CMK (cell line): ENCODE measurements around the genes OSBPL1A, AQP4 and SLC25A52.

DNA sequence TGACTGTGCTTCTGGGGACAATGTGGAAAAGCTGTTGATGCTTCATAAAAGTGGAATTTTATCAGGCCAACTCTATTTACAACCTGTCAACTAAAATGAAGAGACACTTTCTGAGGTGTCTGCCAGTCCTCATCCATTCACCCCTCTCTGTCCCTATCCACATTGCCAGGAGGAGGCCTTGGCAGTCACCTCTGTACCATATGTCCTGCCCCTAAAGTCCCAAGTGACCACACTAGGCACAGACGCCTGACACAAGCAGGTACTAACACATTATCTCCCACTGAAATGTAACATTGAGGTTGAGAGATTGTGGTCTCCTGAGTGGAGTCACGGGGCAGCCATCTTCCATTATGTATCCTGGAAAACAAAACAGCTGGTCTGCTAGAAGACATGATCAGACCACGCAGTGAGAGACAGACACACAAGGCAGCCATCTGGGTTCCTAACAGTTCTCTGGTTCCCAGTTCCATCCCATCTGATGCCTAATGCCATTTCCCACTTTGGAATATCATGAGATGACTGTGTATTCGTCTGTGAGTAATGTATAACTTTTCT lies 71.3 kb downstream of the OSBPL1A start:
- RRBS: no CpG with 5 or more reads among the region's 4 CpGs

DNA sequence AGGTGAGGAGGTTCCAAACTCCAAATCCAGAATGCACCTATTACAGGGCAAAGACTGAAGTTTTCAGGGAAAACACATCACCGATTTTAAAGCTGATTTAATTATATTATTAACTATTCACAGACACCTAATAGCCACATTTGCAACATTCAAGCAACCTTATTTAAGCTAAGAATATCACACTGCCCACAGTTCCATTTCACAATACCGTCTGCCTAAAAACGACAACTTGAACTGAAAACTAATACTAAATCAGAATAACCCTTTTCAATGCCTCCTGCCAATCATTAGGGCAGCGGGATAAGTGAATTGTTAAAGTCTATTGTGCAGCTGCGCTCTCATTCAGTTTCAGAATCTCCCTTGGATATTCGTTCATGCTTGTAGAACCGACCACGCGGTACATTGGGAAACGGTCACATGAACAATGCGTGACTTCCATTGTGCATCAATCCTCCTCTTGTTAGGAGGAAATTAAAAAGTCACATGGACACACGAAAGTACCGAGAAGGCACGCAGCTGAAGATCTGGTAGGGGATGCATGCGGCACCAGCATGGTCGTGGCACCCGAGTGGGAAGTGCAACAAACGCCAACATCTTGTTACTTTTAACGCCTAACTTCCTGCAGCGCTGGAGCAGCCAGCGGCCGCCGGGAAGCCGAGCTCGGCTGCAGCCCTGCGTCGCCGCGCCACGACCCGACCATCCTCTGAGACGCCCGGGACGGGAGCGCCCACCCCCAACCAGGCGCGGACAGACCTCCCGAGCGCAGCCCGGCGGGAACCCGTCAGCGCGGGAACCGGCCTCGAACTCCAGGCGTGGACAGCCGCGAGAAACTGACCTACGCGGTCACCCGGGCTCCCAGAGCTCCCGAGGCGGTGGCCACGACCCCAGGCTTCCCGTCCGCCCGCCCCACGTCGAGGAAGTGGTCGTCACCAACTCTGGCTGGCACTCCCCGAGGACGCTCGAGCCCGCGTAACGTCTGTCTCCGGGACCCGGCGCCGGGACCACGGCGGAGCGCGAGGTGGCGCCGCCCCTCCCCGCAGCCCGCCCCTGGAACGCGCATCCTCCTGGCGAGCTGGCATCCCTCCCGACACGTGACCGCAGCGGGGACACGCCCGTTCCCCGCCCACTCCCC lies at the start of gene OSBPL1A:
Gene OSBPL1A (minus strand): TSS at position 1,005 of the 1,132 bp plus-strand sequence.
- RRBS: 7% methylated on average over 26 of the region's 89 CpGs

DNA sequence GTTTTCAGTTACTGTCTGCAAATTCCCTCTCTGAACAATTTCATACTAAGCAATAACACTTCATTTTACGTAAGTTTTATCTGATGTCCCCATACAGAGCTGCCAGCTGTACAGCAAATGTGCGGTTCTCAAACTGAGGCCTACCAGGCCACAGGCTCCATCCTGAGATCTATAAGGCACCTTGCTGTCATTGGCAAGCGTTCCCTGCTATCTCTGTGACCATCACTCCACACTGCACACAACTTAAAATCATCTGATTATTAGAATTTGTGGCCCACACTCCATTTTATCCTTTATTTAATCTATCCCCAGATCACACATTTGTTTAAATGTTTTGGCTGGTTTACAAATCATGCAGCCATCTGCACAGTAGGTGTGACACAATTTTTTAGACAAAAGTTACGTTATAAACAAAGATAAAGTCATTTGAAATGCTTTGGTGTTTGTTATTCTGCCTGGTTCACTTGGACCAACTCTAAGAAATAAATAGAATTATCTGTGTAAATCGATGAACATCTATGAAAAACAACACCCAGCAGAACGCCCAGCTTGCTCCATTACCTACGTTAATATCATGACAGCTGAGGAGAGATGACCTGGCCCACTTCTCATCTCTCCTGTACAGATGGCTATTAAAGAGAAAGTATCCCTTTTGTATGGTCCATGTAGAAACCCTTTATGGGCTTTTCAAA lies 162.4 kb downstream of the ZNF521 start:
- RRBS: no CpG with 5 or more reads among the region's 7 CpGs

GRCh38 chr18:26865289-26866023 lies at the start of gene AQP4:
TSS of gene AQP4 (minus strand) at chr18:26865707.
- RRBS: no CpG with 5 or more reads among the region's 8 CpGs

DNA sequence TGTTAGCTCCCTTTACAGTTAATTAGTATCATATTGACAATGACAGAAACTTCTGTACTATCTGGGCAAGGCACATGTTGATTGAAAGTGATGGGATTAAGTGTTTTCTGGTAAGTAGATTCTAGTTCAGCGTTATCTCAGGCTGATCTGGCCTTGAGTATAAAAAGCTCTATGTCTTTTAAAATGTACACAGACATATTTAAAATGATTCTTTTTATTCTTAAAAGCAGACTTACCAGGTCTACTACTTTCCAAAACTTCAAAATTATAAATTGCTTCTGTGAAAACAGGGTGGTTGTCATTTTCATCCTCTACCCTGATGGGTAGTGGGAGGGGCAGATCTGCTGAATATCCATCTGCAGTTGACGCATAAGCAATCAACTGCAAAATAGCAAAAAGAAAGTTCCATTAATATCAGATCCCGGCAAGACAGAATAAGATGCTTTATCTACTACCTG lies 18.4 kb downstream of the DSC3 start:
- RRBS: no CpG with 5 or more reads among the region's 3 CpGs

GRCh38 chr18:31100843-31101833 lies 1.1 kb downstream of the DSC2 start:
- RRBS: 1% methylated on average over 8 of the region's 68 CpGs

DNA sequence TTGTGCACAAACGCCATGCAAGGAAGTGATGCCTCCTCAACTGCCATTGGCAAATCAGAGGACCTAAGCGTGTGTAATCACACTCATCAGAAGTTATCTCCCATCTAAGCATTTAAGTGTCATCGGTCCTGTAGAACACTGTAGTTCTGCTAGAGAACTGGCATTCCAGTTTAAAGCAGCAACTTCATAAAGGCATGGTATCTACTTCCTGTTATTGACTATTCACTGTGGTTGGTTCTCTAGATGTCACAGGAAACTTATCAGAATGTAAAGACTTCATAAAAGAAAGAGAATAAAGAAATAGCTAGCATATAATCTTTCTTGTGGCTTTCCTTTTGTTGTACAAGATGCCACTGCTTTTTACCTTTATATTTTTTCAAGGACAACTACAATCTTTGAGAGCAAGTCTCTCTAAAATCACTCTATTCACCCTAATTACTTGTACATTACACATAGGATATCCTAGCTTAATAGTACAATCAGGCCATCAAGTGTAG lies 492 bp upstream of the DSC1 start:
- RRBS: no CpG with 5 or more reads among the region's 3 CpGs

- RRBS: no CpG with 5 or more reads among the region's 4 CpGs
Measured at GRCh38 chr18:31202960-31203420, 40.3 kb upstream of the DSC1 start.

DNA sequence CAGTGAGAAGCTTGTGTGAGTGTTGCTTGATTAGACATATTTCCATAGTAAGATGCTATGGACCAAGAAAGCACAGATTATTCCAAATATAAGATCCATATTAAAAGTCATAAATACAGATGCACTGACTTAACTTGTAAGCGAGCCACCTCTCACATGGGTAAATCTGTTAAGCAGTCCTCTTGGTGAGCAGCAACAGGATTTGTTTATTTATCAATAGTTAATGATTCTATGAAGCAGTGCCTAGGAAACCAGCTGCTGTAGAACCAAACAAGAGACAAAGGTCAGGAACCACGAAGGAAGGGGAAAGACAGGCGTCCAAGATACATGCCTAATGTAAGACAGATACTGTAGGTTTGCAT lies 24.9 kb downstream of the DSG4 start:
- RRBS: no CpG with 5 or more reads among the region's 3 CpGs

- RRBS: no CpG with 5 or more reads among the region's 52 CpGs
Measured at GRCh38 chr18:31723778-31724962, 36.5 kb downstream of the SLC25A52 start.

GRCh38 chr18:31760703-31761084 lies at the start of gene SLC25A52:
TSS of gene SLC25A52 (minus strand) at chr18:31760880.
- RRBS: no CpG with 5 or more reads among the region's 21 CpGs

GRCh38 chr18:31774164-31774578 lies 13.5 kb upstream of the SLC25A52 start:
- RRBS: no CpG with 5 or more reads among the region's 8 CpGs

- RRBS: no CpG with 5 or more reads among the region's 3 CpGs
Measured at GRCh38 chr18:32213743-32214205, 23.9 kb downstream of the MEP1B start.

GRCh38 chr18:32428593-32429292 lies 41.9 kb downstream of the GAREM1 start:
- RRBS: no CpG with 5 or more reads among the region's 5 CpGs

- RRBS: no CpG with 5 or more reads among the region's 8 CpGs
Measured at GRCh38 chr18:32468674-32469157, 2.0 kb downstream of the GAREM1 start.

- RRBS: 84% methylated on average over 2 of the region's 7 CpGs
Measured at GRCh38 chr18:34817881-34818566, 107.9 kb downstream of the DTNA start.

DNA sequence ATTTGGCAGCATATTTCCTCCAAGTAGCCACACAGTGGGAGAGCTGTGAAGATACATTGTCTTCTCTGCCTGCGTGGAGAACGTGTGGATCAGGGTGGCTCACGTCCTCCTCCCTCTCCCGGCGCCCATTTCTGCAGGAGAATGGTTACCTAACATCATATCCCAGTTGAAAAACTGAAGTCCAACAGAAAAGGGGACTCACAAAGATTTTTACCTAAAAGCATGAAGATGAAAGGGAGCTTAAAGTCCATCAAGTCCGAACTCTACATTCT lies 98.0 kb upstream of the MAPRE2 start:
- RRBS: no CpG with 5 or more reads among the region's 6 CpGs

DNA sequence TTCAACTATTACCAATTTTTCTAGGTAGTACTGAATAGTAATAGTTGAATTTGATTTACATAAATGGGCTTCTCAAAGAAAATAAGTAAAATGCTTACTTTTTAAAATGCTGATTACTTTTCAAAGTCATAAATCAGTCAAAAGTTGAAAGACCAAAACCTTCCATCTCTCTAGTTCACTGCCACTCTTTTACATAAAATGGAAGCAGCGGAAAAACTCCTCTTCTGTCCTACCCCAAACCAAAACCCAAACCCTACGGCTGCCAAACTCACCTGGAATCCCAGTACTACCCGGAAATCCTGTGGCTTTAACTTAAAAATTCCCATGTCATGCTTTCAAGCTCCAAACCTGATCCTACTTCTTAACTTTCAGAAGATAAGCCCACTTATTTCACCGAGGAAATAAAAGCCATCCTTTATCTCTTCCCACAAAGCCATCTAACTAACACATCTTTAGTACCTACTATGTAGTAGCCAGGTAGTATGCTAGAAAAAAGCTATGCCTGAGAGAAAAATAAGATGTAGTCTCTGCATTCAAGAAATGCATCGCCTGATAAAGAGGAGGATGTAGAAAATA lies 81.1 kb upstream of the MAPRE2 start:
- RRBS: no CpG with 5 or more reads among the region's 5 CpGs

DNA sequence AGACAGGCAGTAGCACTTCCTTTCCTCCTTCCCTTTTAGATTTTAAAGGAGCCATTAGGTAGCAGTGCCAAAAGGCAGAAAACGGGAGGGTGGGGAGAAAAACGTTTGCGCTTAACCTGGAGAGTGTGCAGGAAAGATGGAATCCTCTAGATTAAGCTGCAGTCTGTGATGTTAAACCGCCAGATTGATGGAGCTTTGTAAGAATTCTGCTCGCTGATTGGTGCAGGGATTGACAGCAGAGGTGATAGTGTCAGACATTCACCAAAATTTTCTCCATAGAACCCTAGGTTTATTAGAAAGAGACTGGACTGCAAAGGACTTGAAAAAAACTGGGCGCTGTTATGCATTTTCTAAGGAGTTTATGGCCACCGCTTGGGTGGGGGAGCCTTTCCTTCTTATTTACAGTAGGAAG lies 754 bp downstream of the MAPRE2 start:
- RRBS: no CpG with 5 or more reads among the region's 7 CpGs

- RRBS: no CpG with 5 or more reads among the region's 1 CpG
Measured at GRCh38 chr18:35110688-35111301, 69.6 kb downstream of the MAPRE2 start.